Placental epithelial cell (primary cell): ENCODE data around the genes ITM2B and RCBTB2.

GRCh38 chr13:47835794-47836448 lies 165.2 kb downstream of the SUCLA2 start:
- CAGE, long polyA plus RNA = no peak

- CAGE, long polyA plus RNA = no peak
Measured at GRCh38 chr13:48232886-48233565, at the start of gene ITM2B. Gene ITM2B (plus strand): TSS chr13:48233206.

DNA sequence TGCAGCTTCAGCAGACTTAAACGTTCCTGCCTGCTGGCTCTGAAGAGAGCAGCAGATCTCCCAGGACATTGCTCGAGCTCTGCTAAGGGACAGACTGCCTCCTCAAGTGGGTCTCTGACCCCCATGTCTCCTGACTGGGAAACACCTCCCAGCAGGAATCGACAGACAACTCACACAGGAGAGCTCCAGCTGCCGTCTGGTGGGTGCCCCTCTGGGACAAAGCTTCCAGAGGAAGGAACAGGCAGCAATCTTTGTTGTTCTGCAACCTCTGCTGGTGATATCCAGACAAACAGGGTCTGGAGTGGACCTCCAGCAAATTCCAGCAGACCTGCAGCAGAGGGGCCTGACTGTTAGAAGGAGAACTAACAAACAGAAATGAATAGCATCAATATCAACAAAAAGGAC lies 4.1 kb upstream of the LPAR6 start:
- CAGE, long polyA plus RNA = no peak

GRCh38 chr13:48505553-48506695 lies 27.0 kb downstream of the RCBTB2 start:
- CAGE, long polyA plus RNA = no peak

GRCh38 chr13:48532344-48533536 lies at the start of gene RCBTB2:
Gene RCBTB2 (minus strand): TSS chr13:48533080.
- CAGE, long polyA plus RNA = no peak

DNA sequence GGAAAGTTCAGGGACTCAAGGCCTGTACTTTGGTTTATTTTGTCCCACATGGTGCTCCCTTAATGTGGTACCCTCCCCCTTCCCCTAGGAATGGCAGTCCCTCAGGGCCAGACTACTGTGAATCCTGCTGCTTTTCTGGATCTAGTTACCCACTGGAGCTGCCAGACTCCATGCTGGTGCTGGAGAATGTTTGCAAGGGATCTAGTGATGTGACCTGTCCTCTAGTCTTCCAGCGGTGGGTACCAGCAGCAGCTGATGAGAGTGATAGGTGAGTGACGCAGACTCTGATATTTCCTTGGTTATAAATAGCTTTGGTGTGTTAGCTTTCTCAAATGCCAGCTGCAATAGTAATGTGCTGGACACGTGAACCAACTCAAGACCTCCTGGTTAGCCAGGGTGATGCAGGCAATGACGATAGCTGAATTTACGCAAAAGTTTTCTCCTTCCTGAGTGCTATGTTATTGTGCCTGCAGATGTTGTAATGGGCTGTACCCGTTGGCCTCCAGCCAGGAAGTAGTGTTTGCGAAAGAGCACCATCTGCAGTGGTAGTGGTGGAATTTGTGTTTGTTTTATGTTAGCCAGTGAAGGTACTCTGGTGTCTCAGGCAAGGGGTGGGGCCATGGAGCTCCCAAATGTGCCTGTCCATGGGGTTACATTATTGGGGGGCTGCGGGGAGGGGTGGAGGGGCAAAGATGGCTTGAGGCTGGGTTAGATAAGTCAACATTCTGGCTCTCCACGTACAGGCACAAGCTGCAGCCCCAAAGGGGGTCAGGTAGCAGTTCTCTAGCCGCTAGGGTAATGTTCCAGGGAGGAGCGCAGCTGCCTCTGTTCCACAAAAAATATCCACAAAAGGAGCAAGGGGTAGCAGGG lies 129.5 kb downstream of the CYSLTR2 start:
- CAGE, long polyA plus RNA = no peak

- CAGE, long polyA plus RNA = no peak
Measured at GRCh38 chr13:48828992-48829474, 146.7 kb upstream of the FNDC3A start.

GRCh38 chr13:49110446-49110919 lies 109.7 kb upstream of the MLNR start:
- CAGE, long polyA plus RNA = no peak

- CAGE, long polyA plus RNA = no peak
Measured at GRCh38 chr13:49136275-49136791, 83.8 kb upstream of the MLNR start.

- CAGE, long polyA plus RNA = no peak
Measured at GRCh38 chr13:49606795-49607257, 21.5 kb upstream of the RCBTB1 start.

- CAGE, long polyA plus RNA = no peak
Measured at GRCh38 chr13:49615967-49616629, 12.2 kb upstream of the ARL11 start.

GRCh38 chr13:49687701-49688074 lies 3.6 kb downstream of the EBPL start:
- CAGE, long polyA plus RNA = no peak

DNA sequence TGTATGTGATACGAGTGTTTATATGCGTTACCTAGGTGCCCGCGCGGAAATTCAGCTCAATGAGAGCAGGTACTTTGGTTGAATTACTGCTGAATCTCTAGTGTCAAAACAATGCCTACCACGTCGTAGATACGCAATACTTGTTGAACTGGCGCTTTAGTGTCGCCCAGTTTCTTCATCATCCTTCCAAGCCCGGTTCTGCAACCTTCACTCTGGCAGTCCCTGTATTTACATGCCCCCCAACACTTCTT lies 765 bp upstream of the KPNA3 start:
- CAGE, long polyA plus RNA = no peak

GRCh38 chr13:49956196-49956917 lies 20.2 kb upstream of the SPRYD7 start:
- CAGE, long polyA plus RNA = no peak

DNA sequence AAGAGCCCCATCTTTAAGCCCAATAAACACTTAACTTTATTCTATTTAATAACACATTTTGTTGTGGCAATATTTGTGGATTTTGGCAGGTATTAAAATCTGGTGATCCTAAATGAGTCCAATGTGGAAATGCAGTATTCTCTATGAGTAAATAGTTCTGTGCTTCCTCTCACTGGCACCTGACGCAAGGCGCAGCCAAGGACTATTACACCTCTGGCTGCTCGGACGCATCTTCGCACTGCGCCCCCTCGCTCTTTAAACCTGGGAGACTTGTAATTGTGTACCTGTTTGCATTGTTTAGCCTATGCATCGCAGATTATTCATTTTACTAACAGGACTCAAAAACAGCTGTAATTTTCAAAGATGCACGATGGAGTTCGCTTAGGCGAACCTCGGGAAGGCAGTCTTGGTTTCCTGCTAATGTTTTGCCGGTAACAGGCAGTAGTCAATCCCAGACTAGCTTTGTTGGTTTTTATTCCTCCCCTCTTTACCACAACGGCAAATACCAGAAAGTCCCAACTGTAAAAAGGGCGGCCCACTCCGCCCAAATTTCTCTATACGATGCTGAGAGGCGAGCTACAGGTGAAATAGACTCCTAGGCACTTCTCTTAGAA lies 113.2 kb downstream of the KCNRG start:
- CAGE, long polyA plus RNA = no peak

GRCh38 chr13:50140752-50141078 lies 125.5 kb downstream of the KCNRG start:
- CAGE, long polyA plus RNA = no peak

DNA sequence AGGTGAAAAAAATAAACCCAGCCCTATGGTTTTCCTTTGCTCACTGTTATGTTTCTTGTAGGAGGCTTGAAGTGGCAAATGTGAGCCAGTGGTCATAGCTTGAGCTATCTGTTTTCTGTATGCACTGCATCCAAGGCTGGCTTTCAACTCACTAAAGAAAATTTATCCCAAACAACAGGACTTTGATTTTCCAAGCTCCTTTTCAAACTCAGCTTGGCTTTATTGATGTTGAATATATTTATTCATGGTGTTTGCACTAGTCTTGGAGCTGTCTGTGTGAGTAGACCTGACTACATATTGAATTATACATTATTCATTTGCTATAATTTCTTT lies 240.6 kb downstream of the KCNRG start:
- CAGE, long polyA plus RNA = no peak

- CAGE, long polyA plus RNA = no peak
Measured at GRCh38 chr13:50940425-50940684, 30.8 kb downstream of the RNASEH2B start.

DNA sequence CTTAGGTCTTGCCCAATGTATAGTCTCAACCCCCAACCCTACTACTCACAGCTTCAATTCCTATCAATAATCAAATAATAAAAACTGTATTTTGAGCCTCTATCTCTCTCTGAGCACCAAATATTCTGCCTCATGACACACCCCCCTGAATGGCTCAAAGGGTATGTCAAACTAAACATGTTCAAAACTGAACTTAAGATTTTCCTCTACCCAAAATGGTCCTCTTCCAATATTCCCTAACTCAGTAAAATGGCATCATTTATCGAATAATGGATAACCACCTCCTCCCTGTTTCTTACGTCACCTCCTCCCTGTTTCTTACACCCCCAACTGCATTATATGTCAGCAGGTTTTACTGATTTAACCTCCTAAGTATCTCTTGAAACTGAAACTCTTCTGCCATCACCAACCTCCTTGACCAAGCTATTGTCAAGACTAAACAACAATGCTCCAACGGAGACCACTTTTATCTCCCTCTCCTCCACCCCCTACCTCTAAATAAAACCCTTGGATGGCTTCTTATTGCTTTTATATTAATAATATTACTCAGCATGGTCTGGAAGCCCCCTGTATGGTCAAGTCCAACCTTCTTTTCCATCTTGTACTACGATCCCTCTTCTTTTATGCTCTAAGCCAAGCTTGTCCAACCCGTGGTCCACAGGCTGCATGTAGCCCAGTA lies 46.5 kb downstream of the INTS6 start:
- CAGE, long polyA plus RNA = no peak

GRCh38 chr13:51434191-51435455 lies 18.2 kb downstream of the INTS6 start:
- CAGE, long polyA plus RNA = no peak